ENCODE measurements around the gene STMN1.

DNA sequence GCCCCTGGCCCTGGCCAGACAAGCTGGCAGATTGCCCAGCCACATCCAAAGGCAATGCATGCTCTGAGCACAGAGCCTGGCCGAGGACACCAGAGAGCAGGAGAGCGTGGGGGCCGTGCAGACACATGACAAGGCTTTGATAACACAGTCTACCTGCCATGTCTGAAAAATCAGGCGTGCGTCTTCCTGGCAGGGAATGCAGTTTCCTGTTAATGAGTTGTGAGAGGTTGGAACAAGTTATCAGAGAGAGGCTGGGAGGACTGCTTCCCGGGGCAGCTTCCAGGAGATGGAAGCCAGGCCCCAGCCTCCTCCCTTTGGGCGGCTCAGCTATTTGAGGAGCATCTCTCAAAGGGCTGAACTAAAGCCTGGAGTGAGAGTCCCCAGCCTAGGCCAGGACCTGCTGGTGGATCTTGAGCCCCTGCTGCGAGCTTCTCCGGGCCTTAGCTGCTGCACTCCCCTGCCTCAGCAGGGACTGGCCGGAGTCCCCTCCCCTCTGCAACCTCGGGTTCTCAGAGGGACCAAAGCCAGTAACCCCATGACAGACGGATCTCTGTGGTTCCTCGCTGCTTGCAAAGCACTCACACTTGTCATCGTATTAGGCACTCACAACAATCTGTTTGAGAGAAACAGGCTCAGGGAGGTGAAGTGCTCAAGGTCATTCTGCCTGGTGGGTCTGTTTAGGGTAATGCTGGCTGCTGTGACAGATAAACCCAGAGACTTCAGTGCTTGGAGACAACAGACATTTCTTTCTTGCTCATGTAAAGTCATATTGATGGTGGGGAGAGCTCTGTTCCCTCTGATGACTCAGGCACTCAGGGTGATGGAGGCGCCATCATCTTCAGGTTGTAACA, 72.0 kb upstream of the SELENON start:
- PRO-cap, result no peak

- PRO-cap, result no peak
Measured at GRCh38 chr1:25748824-25749505, 51.0 kb upstream of the SELENON start.

- PRO-cap, result no peak
Measured at GRCh38 chr1:25813767-25814360, 5.9 kb upstream of the MTFR1L start.

DNA sequence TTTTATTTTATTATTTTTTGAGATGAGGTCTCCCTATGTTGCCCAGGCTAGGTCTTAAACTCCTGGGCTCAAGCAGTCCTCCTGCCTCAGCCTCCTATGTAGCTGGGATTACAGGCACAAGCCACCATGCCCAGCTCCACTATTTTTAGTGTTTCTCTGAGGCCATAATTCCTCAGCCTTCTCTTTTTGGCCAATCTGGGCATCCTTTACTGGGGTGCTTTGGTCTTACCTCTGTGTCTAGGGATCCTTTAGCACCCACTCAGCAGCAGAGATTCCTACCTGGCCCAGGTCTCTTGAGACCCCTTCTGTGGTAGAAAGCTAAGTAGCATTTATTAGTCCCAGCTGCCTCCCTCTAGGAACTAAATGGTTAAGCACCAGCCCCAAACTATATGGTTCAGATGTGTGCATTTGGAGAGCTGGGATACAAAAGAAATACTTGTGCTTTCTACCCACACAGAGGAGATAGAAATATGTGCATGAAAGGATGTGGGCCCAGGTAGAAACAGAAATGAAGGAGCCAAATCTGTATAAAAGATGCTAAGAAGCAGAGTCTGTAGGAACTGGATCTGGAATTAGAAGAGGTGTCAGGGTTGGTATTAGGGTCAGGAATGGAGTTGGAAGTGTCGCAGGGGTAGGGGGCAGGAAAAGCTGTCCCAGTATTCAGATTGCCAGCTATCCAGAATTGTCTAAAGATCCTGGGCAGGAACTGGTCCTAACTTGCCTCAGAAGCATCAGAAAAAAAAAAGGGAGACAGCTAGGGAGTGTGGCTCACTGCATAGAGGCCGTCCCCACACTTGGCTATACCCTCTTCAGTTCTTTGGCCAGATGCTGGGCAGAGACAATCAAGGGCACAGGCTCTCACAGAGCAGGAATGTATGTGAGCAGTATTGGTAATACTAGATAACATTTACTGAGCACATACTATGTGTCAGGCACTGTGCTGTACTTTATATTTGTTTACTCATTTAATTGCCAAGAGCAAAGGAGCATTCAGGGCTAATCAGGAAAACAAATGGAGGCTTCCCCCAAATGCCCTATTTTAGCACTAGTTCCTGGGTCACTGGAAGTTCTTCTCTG, 4.6 kb downstream of the MTFR1L start:
- PRO-cap, result no peak

DNA sequence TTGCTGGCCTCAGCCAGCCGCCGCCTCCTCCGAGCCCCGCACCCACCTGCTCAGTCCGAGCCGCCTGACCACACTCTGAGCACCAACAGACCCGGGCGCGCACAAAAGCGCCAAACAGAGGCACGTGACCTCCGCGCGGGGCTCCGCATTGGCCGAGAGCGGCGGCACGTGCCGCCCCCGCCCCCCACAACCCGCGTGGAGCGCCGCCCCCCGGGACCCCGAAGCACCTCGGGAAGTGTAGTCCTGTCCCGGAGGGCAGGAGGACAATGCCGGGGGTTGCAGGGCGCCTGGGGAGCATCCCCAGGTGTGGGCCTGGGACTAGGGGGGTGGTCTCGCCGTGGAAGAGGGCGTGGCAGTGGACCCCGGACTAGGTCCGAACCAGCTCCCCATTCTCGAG, at the start of gene STMN1:
TSS of gene STMN1 (minus strand) at position 77 of the 397 bp plus-strand sequence.
- PRO-cap, result bidirectional peak, plus-strand start at position 240 of the sequence, minus-strand start at position 77 of the sequence

DNA sequence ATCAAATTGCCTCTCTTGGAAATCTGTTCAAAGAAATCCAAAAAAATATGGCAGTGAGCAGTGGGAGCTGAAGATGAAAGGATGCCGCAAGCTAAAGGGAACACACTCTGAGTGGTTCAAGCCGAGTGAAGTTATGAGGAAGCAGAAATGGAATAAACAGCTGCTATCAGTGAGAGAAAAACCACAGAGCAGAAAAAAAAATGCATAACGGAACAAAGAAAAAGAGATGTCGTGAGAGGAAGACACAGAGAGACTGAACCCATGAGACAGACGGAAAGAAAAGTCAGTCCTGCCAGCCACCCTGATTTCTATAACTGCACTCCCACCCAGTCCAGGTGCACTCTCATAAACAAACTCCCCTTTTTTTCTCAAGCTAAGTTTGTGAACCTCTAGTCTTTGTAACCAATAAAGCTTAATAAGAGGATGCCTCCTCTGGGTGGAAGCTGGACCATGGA, 26.5 kb downstream of the PAFAH2 start:
- PRO-cap, result no peak

DNA sequence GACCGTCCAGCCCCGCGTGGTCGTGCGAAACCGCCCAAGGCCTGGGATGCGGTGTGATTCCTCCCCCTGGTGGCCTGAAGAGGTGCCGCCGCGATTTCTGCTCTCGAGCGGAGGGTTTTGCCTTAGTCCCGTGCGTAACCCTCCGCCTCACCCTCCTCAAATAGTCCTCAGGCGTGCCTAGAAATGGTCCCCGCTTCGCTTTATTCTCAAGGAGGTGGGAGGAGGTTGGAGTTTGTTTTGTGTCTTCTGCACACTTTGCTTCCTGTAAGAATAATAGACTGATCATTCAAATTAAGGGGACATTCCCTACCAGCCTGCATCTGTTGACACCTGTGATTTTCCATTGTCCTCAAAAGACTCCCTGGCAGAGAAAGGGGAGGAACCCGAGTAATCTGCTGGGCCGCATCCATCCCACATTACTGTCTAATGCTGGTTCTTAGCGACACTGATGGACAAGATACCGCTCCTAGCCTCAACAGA, 423 bp upstream of the PAFAH2 start:
- PRO-cap, result bidirectional peak, plus-strand start at position 163 of the sequence, minus-strand start outside the sequence

DNA sequence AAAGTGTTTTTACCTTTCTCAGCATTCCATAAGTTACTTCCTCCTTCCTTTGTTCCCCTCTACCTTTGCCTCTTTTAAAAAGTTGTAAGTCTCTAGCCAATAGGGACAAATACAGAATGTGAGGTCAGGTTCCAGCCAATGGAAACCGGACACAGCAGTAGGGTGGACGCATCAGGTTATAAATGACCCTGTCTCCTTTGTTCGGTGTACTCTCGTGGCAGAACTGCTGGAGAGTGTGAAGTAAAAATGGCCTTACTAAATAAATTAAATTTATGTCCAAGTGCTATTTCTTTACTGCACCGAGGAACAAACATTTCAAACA, 18.1 kb upstream of the PDIK1L start:
- PRO-cap, result unidirectional peak, plus-strand start at position 207 of the sequence

DNA sequence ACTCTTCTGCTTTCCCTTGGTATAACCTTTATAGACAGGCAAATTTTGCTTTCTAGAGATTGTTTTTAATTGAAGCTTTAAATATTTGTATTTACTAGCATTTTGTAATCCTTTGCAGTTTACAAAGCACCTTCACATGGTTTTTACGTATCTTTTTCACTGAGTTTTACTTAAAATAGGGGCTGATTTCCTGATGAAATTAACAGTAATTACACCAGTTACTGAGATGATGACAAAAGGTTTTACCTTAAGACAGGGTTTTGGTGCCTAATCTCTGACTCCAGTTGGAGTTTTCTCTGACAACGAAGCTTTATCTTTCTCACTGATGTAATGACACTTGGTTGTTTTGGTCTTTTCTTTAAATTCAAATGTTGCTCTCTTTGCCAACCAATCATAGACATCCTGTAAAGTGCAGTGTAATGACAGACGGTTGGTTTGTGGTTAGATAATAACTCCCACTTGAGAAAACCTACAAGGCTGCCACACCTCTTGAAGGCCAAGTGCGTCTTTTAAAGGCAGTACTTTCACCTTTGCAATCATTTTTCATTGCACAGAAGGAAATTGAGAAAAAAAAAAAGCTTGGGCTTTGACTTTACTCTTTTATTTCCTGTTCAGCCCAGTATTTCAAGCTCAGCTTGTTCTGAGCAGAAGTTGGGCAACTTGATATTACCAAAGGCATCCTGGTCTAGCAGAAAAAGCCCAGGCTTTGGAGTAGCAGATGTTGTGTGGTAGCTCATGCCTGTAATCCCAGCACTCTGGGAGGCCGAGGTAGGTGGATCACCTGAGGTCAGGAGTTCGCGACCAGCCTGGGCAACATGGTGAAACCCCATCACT, 14.7 kb downstream of the PDIK1L start:
- PRO-cap, result bidirectional peak, plus-strand start at position 627 of the sequence, minus-strand start at position 332 of the sequence

GRCh38 chr1:26156446-26156920, 2.4 kb upstream of the FAM110D start:
- PRO-cap, result no peak

DNA sequence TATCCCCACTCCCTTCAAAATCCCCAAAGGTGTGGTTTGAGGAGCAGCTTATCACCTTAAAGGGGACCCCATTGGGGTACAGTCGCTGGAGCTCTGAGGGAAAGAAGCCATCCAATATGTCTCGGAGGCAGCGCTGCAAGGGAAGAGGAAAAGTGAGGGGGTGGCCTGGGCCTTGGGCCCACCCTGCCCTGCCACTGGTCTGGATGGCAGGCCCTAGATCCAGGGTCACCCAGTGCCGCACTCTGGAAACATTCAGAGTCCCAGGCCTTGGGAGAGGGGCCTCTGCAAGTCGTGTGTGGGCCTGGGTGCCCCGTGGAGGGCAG, 5.5 kb downstream of the SH3BGRL3 start:
- PRO-cap, result no peak

GRCh38 chr1:26306038-26306502, 366 bp downstream of the UBXN11 start:
- PRO-cap, result no peak

- PRO-cap, result no peak
Measured at GRCh38 chr1:26344006-26344348, 10.0 kb downstream of the CRYBG2 start.

GRCh38 chr1:26473353-26473961, 1.2 kb downstream of the HMGN2 start:
- PRO-cap, result no peak

GRCh38 chr1:26530394-26530966, 919 bp downstream of the RPS6KA1 start:
- PRO-cap, result no peak

GRCh38 chr1:26694276-26694592, 1.6 kb upstream of the ARID1A start:
- PRO-cap, result no peak

DNA sequence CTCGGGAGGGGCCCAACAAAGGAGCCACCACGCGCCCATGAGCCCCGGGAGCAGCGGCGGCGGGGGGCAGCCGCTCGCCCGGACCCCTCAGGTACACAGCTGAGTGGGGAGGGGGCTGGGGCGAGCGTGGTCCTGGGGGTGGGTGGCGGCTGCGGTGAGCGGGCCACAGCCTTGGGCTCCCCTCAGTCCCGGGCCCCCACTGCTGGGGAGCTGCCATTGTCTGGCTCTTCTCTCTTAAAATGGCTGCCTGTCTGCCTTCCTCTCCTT, 1.6 kb downstream of the ARID1A start:
- PRO-cap, result no peak

DNA sequence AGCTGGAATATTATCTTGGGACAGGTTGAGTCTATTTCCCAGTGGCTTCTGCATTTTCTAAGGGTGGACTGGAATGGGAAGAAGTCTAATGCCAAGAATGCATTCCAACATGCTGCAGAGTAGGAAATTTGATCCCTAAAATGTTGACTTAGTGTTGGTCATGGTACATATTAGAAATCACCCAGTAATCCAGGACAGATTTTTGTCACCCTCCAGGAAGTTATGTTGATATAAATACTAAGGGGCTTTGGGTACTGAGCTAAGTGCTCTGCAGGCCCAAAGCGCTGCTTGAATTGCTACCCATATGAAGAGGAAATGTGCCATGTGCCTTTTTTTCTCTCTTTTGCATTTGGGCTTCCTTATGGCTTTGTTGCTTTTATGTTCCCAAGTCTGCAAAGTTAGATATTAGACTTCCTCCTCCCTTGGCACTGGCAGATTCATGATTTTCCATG, 10.0 kb downstream of the ARID1A start:
- PRO-cap, result no peak

GRCh38 chr1:26766014-26766706, 21.6 kb upstream of the PIGV start:
- PRO-cap, result no peak

DNA sequence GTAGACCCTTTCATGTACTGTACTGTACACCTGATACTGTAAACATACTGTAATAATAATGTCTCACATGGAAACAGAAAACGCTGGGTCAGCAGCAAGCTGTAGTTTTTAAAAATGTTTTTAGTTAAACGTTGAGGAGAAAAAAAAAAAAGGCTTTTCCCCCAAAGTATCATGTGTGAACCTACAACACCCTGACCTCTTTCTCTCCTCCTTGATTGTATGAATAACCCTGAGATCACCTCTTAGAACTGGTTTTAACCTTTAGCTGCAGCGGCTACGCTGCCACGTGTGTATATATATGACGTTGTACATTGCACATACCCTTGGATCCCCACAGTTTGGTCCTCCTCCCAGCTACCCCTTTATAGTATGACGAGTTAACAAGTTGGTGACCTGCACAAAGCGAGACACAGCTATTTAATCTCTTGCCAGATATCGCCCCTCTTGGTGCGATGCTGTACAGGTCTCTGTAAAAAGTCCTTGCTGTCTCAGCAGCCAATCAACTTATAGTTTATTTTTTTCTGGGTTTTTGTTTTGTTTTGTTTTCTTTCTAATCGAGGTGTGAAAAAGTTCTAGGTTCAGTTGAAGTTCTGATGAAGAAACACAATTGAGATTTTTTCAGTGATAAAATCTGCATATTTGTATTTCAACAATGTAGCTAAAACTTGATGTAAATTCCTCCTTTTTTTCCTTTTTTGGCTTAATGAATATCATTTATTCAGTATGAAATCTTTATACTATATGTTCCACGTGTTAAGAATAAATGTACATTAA, 6.2 kb upstream of the PIGV start:
- PRO-cap, result no peak

All from bronchus (tissue), 1 donor.